Mesenchymal stem cell of adipose (primary cell): ENCODE measurements around the gene CDCA4.

- CAGE, long polyA plus RNA: no peak
Observed at GRCh38 chr14:103716158-103716464, 501 bp downstream of the ZFYVE21 start.

- CAGE, long polyA plus RNA: no peak
Observed at GRCh38 chr14:103848231-103849252, 1.2 kb upstream of the PPP1R13B start.

- CAGE, long polyA plus RNA: no peak
Observed at GRCh38 chr14:104158744-104159420, 20.5 kb downstream of the KIF26A start.

- CAGE, long polyA plus RNA: no peak
Observed at GRCh38 chr14:104296392-104297281, 158.2 kb downstream of the KIF26A start.

DNA sequence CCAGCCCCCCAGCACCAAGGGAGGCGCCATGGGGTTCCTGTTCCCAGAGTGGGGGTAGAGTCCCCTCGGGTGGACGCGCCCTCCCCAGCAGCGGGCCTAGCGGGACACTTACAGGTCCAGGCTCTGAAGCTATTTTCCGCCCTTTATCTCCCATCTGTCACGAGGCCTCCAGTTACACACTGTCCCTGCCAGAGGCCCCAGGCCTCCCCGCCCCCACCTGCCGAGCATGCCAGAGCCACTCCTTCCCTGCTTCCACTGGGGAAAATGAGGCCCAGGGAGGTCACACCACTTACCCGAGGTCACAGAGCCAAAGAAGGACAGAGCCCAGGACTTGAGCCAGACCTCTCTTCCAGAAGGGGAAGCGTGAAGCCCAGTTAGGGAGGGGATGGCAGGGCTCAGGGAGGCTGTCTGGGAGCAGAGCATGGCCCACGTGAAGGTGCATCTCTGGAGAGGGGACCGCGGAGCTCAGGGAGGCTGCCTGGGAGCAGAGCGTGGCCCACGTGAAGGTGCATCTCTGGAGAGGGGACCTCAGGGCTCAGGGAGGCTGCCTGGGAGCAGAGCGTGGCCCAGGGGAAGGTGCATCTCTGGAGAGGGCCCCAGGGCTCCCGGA lies 3.2 kb downstream of the C14orf180 start:
- CAGE, long polyA plus RNA: no peak

- CAGE, long polyA plus RNA: no peak
Observed at GRCh38 chr14:104700072-104701239, 11.0 kb downstream of the INF2 start.

DNA sequence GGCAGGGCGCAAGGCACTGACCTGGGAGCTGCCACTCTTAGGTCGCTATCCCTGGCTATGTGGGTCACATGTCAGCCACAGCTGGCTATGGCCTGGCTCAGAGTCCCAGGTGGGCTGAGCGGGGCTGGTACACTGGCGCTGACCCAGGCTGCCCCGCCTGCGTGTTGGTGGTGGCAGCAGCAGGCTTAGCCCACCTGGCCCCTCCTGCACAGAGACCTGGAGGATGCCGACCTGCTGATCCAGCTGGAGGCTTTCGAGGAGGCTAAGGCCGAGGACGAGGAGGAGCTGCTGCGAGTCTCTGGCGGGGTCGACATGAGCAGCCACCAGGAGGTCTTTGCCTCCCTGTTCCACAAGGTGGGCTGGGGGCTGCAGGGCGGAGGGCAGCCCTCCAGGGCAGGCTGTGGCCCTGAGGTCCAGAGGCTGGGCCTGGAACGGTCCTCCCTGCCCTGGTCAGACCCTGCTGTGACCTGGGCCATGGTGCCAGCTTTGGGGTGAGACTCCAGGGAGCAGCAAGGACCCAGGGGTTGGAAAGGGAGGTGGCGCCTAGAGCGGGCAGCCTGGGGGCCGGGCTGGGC lies 16.5 kb downstream of the INF2 start:
- CAGE, long polyA plus RNA: no peak

DNA sequence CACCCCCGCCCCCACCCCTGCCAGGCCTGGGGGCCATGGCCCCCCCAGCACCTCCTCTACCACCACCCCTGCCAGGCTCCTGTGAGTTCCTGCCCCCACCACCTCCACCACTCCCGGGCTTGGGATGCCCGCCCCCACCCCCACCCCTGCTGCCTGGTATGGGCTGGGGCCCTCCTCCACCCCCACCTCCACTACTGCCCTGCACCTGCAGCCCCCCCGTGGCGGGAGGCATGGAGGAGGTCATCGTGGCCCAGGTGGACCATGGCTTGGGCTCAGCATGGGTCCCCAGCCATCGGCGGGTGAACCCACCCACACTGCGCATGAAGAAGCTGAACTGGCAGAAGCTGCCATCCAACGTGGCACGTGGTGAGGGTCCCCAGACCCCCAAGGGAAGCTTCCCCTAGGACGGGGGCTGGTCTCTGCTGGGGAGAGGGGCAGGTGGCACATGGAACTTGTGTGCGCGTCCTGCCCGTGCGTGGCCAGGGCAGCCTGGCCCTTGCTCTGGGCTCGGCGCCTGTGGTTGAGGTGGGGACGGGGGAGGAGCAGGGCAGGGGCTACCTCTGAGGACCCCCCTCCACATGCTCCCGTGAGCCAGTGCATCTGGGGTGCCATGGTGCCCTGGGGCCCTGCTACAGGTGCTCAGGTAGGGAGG lies 16.3 kb upstream of the ADSS1 start:
- CAGE, long polyA plus RNA: no peak

DNA sequence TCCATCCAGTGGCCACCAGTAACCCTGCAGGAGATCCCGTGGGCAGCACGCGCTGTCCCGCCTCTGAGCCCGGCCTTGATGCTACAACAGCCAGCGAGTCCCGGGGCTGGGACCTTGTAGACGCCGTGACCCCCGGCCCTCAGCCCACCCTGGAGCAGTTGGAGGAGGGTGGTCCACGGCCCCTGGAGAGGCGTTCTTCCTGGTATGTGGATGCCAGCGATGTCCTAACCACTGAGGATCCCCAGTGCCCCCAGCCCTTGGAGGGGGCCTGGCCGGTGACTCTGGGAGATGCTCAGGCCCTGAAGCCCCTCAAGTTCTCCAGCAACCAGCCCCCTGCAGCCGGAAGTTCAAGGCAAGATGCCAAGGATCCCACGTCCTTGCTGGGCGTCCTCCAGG lies 9.8 kb upstream of the ADSS1 start:
- CAGE, long polyA plus RNA: no peak

DNA sequence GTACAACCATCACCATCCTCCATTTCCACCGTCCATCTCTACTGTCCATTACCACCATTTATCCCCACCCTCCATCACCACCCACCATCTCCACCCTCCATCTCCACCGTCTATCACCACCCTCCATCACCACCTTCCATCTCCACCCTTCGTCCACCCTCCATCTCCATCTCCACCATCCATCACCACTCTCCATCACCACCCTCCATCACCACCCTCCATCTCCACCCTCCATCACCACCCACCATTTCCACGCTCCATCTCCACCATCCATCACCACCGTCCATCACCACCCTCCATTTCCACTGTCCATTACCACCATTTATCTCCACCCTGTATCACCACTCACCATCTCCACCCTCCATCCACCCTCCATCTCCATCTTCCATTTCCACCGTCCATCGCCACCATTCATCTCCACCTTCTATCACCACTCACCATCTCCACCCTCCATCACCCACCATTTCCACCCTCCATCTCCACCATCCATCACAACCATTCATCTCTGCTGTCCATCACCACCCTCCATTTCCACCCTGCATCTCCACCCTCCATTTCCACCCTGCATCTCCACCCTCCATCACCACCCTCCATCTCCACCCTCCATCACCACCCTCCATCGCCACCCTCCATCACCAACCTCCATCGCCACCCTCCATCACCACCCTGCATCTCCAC lies 6.2 kb upstream of the CEP170B start:
- CAGE, long polyA plus RNA: no peak

GRCh38 chr14:104861021-104862054 lies 3.7 kb upstream of the CEP170B start:
- CAGE, long polyA plus RNA: no peak

GRCh38 chr14:104871908-104872322 lies 6.8 kb downstream of the CEP170B start:
- CAGE, long polyA plus RNA: no peak

DNA sequence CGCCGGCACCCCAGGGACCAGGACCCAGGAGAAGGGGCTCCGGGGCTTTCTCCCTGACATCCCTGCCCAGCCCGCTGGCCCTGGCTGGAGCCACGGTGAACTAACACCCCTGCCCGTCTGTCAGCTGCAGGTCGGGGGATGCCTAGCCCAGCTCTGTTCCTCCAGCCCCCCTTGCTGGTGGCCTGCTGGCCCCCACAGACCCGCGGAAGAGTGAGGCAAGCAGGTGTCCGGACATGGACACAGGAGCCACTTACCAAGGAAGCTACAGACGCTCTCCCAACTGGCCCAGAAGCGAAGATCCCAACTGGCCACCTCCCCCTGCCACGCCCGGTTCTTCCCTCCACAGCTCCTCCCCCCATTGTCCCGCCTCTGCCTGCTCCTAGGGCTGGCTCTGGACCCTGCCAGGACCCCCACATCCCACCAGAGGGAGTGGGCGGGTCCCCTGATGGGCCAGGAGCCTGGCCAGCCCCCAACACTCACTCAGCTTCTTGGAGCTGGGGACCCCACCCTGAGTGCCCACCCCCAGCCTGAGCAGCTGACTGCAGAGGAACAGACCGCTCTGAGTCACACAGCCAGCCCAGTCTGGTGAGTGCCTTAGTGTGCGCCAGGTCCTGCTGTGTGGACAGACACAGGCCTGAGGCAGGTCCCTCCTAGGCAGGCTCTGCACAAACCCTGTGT lies 7.8 kb downstream of the AHNAK2 start:
- CAGE, long polyA plus RNA: no peak

DNA sequence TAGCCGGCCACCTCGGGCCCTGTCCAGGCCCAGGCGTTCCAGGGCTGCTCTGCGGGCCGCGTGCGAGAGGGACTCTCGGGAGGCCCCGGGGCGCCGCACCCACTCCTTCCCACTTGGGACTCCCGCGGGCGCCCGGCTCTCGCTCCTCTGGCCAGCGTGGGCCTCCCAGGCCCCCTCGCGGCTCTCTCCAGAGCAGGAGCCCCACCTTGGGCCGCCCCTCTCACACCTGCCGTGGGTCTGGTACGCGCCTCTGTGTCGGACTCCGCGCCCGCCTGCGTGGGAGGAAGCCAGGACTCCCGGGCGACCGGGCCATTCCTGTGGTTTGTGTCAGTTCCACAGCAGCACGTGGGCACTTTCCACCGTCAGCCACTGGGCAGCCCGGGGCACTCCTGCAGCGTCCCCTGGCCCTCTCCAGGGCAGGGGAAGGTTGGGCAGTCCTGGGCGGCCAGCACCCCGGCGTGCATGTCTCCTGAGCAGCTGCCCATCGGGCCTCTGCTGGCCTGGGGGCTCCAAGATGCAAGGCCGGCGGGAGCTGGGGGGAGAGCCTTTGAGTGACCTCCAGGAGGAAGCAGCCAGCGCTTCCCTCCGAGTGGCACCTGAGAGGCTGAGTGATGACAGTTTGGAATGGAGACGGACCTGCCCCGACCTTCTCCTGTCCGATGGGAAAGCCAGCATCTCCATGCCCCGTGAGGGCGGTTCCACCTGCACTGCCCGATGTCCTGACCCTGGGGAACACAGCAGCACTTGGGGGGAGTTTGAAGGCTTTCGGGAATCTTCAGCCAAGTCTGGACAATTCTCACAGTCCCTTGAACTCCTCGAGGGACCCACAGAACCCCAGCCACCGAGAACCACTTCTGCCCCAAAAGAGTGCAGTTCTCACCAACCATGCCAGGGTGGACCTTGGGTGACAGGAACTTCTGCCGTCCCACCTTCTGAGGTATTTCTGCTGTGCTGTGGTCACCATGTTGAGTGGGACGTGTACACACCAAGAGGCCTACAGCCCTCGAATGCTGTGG lies 638 bp downstream of the CLBA1 start:
- CAGE, long polyA plus RNA: no peak

GRCh38 chr14:105011222-105011962 lies 9.5 kb downstream of the CDCA4 start:
- CAGE, long polyA plus RNA: no peak

- CAGE, long polyA plus RNA: no peak
Observed at GRCh38 chr14:105020736-105021577, at the start of gene CDCA4. CDCA4 (minus strand) TSS chr14:105021083.

DNA sequence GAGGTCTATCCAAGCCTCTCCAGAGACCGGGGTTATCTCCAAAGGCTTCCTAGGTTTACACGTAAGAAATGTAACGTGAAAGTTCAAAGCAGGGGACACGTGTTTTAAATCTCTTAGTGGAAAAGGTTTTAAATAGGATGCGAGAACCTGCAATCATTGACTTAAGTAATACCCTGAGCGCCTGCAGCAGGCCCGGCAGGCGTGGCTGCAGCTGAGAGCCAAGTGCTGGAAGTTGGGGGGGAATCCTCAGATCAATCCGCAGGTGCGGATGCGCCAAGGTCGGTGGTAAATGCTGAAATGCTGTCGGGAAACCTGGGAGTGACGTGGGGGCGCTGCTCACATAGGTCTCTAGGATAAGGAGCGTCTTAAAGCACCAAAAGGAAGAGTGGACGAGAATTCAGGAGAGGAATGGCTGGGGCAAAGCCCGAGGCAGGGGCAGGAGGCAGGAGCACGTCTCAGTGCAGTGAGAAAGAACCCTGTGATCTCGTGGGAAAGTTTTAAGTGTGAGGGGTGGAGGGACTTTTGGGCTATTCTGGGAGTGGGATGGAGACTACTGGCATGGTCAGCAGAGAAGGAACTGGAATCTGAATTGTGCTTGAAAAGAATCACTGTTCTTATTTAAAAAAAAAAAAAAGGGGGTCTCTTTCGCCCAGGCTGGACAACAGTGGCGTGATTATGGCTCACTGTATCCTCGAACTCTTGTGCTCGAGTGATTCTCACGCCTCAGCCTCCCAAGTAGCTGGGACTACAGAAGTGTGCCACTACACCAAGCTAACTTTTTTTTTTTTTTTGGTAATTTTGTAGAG lies 898 bp upstream of the CDCA4 start:
- CAGE, long polyA plus RNA: no peak

- CAGE, long polyA plus RNA: no peak
Observed at GRCh38 chr14:105025895-105026533, 5.1 kb upstream of the CDCA4 start.

GRCh38 chr14:105059143-105059564 lies 6.1 kb downstream of the GPR132 start:
- CAGE, long polyA plus RNA: no peak

DNA sequence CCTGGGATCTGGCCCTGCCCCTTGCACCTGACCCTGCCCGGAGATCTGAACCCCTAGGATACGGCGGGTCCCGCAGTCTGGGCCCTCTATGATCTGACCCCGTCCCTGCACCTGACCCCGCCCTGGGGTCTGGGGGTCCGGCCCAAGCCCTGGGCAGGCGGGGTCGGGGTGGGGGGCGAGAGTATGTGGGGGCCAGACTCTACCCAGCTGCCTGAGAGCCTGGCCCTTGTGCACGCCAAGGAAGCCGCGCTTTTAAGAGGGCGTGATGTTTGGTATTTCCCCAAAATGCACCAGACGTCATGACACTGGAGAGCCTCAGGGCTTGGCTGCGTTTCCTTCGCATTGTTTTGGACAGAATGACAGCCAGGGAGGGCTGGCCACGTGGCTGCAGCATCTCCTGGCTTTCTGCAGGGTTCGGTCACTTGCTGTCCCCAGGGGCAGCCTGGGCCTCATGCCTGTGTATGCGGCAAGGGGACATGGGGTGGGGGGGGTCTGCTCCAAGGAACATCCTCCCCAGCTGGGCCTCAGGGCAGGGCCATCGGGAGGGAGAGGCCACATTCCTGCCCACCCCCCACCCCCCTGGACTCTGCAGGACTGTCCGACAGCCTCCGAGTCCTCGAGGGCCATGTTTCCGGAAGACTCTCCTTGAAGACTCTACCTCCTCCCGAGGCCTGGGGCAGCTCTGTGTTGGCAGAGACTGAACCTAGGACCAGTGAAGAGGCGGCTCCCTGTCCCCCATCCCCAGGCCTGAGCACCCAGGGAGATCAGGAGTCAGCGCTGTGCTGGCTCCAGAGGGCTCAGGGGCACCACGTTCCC lies 16.2 kb upstream of the NUDT14 start:
- CAGE, long polyA plus RNA: no peak